GM19239 (cell line): ENCODE data around the gene ABCG5.

DNA sequence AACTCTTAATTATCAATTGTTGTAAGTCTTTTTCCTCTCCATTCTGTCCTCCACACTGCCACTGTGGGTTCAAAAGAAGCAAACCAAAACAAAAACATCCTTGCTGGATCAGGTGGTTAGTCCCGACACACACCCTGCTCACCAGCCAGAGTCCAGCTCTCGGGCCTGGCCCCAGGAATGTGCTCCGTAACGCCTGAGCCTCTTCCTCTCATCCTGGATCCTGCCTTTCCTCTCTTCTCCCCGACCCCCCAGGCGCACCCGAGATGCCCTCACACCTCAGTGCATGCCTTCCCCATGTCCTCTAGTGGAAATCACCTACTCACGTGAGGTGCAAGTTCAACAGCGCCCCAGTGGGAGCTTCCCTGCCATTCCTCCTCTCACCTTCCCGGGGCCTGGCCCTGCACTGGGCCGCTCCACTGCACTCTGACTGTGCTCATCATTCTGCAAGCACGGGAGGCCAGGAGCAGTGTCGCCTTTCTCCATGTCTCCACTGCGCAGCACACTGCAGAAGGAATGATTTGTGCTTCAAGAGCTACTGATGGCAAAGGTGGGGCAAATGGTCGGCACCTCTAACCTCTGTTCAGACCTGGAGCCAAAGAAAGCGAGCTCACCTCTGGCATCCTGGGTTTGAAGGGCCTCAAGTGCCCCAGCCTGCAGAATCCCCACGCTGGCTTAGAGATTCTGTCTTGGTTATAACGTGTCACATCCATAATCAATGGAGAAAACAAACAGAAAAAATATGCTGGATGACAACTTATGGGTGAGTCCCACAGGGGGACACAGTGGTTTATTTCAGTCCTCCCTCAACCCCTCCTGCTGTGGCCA lies 20.4 kb downstream of the COX7A2L start:
- RRBS: no CpG with 5 or more reads among the region's 18 CpGs

DNA sequence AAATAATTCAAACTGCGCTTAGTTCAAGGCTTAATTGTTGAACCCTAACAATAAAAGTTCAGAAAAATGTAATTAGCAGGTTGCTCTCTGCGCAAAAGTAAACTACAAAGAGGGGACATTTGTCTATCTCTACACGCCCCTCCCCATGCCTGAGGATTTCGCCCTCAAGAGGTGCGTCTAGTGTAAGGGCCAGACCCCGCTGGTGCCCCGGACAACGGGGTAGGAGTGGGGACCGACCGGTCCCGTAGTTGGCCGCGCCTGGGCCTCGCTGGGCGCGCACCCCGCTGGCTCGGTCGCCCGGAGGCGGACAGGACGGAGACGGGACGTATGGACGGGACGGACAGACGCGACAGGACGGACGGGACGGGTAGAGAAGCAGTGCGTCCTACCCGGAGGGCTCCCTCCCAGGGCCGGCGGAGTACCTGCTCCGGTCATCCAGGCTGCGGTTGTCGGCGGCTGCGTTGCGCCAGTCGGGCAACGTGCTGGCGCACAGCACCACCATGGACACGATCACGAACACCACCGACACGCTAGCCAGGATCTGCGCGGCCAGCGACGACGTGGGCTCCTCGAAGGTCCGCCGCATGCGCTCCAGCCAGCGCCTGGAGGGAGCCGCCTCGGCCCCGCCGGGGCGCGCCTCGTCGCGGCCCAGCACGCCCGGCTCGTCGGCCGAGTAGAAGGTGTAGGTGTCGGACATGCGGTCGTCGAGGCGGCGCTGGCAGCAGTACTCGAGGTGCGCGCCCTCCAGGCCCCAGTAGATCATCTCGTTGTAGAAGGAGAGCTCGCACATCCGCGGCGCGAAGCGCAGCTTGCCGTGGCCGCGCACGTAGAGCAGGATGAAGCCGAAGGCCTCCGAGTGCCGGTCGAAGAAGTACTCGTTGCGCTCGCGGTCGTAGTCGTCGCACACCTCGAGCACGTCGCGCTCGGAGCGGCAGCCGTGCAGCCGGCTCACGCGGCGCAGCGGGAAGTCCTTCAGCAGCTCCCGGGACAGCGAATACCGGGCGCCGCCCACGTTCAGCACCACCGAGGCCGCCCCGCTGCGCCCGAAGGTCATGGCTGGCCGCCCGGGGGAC lies 998 bp downstream of the KCNG3 start:
- RRBS: 28% methylated on average over 40 of the region's 128 CpGs

DNA sequence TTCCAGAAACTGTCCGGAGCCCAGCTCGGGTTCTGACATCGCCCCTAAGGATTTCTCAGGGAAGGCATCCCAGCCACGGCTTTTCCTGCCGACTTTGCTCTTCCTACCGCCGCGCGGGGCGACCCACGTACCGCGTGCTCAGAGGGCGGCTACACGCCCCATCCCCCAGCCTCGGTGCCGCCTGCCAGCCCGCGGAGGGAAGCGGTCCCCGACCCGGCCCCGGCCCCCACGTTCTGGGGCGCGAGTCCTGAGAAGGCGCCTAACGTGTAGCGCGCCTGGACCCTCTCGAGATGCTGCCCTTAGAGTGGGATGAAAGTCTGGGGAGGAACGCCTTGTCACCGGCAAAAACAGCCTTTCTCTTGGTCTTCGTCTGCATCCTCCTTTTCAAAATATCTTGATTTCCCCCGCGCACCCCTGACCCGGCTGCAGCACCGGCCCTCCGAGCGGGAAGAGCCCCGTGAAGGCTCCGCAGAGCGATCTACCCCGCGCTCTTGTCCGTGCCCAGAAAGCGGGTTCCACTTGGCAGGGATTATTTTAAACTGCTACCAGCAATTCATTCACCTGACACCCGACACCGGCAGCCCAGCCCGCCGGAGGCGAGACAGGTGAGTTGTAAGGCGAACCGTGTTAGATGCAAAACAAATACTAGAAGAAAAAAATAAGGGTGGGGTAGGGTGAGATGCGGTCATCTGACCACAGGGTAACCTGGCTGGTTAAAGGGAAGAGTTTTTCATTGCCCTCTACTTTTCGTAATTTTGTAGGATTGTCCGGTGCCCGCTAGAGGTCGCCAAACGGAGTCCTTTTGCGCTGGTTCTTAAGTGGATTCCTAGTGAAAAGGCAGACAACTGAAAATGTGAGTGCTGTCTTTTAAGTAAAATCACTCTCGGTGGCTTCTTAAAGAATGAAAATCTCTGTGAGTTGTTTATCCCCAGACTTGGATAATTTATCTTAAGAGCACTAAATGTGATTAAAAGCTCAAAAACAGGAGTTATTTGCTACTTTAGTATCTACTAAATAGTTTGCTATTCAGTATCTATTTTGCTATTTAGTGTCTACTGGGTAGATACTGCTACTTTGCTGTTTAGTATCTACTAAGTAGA lies 970 bp upstream of the KCNG3 start:
- RRBS: under 1% methylated on average over 5 of the region's 62 CpGs

GRCh38 chr2:42669594-42669793 lies 94.4 kb downstream of the OXER1 start:
- RRBS: no CpG with 5 or more reads among the region's 2 CpGs

- RRBS: no CpG with 5 or more reads among the region's 6 CpGs
These were observed 156.3 kb downstream of the ZFP36L2 start for GRCh38 chr2:43070056-43070551.

GRCh38 chr2:43084534-43085130 lies 141.8 kb downstream of the ZFP36L2 start:
- RRBS: no CpG with 5 or more reads among the region's 10 CpGs

- RRBS: 37% methylated on average over 39 of the region's 66 CpGs
These were observed 125.4 kb downstream of the ZFP36L2 start for GRCh38 chr2:43100732-43101712.

- RRBS: no CpG with 5 or more reads among the region's 16 CpGs
These were observed 86.3 kb downstream of the ZFP36L2 start for GRCh38 chr2:43139816-43140825.

GRCh38 chr2:43149524-43149875 lies 76.9 kb downstream of the ZFP36L2 start:
- RRBS: no CpG with 5 or more reads among the region's 7 CpGs

- RRBS: no CpG with 5 or more reads among the region's 13 CpGs
These were observed 42.0 kb downstream of the ZFP36L2 start for GRCh38 chr2:43184268-43184905.

DNA sequence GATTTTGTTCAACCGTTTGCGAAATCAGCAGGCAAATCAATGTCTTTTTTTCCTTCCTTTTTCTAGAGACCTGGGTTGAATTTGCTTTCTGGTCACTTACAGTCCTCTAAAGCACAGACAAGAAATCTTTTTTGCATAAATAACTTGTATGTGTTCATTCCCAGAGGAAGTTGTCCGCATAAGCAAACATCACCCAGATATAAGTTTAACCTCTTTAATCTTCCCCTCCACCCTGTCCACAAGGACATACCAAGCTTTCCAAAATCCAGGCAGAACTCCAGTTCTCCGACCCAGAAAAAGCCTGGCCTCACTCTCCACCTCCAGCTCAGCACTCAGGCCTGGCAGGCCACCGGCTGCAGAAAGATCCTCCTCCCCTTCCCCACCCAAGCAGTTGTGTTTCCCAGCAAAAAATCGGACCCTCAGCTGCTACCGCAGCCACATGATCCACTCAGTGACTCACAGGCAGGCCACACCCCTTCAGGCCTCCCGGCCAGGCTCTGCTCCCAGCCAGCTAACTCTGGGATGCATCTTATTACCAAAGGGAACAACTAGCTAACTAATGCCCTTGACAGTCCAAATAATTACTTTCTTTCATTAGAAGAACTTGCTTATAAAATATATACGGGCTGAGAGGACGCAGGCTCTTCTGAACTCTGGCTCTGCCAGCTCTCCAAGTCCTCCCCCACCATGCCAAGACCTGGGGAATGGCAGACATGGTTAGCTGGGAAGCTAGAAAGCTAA lies 4.6 kb downstream of the ZFP36L2 start:
- RRBS: no CpG with 5 or more reads among the region's 10 CpGs

DNA sequence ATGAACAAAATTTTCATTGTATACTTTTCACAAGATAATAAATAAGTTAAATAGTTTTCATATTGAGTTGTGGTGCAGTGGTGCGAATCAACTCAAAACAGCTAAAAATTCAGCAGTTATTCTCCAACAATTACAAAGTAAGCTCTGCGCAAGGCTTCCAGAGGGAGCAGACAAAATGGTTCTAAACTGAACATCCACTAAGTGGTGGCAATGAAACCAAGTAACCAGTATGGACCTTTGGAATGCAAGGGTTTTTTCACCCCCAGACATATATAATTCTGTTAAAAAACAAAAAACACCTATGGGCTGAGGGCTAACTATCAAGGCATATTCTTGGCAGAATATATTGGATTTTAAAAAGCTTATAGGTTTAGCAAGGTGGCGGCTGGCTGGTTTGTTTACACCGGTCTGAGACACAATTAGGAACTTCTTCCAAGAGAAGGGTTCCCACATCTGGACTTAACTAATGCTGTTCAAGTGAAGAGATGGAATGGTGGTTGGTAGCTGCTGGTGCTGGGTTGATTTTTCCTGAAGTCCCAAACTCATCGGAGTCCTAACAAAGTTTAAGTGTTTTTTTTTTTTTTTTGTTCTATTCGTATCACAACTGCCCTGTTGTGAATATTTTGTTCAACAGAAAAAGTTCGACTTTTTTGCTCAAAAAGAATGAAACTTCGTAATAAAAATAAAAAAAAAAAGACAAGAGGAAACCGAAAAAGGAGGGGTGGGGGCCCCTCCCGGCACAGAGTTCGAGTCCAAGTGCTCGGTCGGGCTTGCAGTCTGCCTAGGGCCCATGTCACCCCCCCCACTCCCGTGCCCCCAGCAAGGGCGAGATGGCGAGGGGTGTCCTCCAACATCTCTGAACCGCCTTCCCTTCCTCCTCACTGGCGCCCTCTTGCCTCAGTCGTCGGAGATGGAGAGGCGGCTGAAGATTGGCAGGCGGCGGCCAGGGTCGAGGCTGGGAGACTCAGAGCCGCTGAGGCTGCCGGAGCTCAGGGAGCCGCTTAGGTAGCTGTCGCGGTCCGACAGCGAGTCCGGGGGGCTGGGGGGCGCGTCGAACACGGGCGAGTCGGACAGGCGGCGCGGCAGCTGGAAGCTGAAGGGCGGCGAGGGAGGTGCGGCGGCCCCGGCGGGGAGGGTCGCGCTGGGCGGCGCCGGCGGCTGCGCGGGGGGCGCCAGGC lies 2.6 kb downstream of the ZFP36L2 start:
- RRBS: 1% methylated on average over 17 of the region's 56 CpGs

- RRBS: no CpG with 5 or more reads among the region's 16 CpGs
These were observed 42.6 kb upstream of the ZFP36L2 start for GRCh38 chr2:43268891-43269559.

DNA sequence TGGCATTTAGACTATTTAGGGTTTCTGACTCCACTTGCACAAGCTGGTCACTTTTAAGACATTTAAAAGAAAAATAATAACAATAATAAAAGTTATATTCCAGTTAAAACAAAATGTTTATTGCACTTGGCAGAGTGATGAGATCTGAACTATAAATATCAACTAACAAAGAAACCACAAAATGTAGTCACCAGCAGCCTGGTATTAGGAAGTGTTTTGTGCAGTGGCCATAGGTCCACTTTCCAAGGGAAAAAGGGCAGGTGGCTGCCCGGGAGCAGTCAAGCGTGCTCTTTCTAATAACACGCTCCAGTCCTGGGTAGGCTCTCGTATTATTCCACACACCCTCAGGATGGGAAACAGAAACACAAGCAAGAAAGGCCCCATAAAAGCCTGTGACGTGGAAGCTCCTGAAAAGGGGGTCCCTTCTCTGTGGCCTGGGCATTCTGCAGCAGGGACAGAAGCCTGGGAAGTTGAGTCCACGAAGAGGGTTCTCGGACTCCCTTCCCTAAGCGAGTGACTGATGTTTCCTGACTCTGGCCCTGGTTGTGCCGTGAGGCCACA lies 87.0 kb upstream of the ZFP36L2 start:
- RRBS: no CpG with 5 or more reads among the region's 9 CpGs

- RRBS: 74% methylated on average over 8 of the region's 33 CpGs
These were observed at the start of gene ABCG5 for GRCh38 chr2:43837857-43839050. TSS of gene ABCG5 (minus strand) at chr2:43838839.

DNA sequence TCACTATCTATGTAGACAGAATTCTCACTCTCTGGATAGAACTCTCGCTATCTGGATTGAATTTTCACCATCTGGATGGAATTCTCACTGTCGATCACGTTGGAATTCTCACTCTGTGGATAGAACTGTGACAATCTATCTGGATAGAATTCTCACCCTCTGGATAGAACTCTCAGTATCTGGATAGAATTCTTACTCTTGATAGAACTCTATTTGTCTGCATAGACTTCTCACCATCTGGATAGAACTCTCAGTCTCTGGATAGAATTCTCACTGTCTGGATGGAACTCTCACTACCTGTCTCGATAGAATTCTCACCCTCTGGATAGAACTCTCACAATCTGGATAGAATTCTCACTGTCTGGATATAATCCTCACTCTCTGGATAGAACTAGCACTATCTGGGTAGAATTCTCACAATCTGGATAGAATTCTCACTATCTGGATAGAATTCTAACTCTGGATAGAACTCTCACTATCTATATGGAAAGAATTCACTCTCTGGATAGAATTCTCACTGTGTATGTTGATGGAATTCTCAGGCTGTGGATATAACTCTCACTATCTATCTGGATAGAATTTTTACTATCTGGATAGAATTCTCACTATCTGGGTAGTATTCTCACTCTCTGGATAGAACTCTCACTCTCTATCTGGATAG lies 31.2 kb downstream of the ABCG8 start:
- RRBS: no CpG with 5 or more reads among the region's 4 CpGs

DNA sequence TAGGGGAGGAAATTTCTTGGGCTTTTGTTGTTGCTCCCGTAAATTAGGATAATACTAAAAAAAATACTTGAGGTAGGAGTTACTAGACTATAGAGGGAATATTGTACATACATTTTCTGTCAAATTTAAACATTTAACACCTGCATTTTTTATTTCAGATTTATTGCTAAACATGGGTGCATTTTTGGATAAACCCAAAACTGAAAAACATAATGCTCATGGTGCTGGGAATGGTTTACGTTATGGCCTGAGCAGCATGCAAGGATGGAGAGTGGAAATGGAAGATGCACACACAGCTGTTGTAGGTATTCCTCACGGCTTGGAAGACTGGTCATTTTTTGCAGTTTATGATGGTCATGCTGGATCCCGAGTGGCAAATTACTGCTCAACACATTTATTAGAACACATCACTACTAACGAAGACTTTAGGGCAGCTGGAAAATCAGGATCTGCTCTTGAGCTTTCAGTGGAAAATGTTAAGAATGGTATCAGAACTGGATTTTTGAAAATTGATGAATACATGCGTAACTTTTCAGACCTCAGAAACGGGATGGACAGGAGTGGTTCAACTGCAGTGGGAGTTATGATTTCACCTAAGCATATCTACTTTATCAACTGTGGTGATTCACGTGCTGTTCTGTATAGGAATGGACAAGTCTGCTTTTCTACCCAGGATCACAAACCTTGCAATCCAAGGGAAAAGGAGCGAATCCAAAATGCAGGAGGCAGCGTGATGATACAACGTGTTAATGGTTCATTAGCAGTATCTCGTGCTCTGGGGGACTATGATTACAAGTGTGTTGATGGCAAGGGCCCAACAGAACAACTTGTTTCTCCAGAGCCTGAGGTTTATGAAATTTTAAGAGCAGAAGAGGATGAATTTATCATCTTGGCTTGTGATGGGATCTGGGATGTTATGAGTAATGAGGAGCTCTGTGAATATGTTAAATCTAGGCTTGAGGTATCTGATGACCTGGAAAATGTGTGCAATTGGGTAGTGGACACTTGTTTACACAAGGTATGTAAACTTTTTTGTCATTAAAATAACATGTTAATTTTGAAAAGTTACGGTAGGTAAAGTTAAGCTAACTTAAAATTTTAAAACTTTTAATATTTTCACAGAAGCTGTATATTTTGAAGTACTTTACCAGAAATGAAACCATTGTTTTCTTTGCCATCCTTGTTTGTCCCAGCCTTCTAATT lies 32.8 kb downstream of the PPM1B start:
- RRBS: no CpG with 5 or more reads among the region's 13 CpGs

- RRBS: no CpG with 5 or more reads among the region's 4 CpGs
These were observed 37.8 kb downstream of the CAMKMT start for GRCh38 chr2:44399514-44399934.

GRCh38 chr2:44443445-44443890 lies 81.7 kb downstream of the CAMKMT start:
- RRBS: no CpG with 5 or more reads among the region's 2 CpGs

GRCh38 chr2:44778272-44779346 lies 162.9 kb upstream of the SIX3 start:
- RRBS: no CpG with 5 or more reads among the region's 29 CpGs